ENCODE results near the genes ZNF783 and RARRES2.

DNA sequence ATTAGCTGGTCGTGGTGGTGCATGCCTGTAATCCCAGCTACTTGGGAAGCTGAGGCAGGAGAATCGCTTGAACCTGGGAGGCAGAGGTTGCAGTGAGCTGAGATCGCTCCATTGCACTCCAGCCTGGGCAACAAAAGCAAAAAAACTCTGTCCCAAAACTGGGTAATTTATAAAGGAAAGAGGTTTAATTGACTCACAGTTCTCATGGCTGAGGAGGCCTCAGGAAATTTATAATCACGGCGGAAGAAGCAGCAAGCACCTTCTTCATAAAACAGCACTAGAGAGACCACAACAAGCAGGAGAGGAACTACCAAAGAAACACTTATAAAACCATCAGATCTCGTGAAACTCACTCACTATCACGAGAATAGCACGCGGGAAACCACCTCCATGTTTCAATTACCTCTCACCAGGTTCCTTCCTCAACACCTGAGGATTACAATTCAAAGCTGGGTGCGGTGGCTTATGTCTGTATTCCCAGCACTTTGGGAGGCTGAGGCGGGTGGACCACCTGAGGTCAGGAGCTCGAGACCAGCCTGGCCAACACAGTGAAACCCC, 48.5 kb downstream of the PDIA4 start:
- RRBS, result no CpG with 5 or more reads among the region's 12 CpGs

- RRBS, result no CpG with 5 or more reads among the region's 4 CpGs
Measured at GRCh38 chr7:148987075-148987381, 41.3 kb downstream of the PDIA4 start.

GRCh38 chr7:149125290-149126137, 610 bp downstream of the ZNF425 start:
- RRBS, result 2% methylated on average over 8 of the region's 44 CpGs

- RRBS, result no CpG with 5 or more reads among the region's 3 CpGs
Measured at GRCh38 chr7:149178653-149178961, 16.7 kb upstream of the ZNF282 start.

DNA sequence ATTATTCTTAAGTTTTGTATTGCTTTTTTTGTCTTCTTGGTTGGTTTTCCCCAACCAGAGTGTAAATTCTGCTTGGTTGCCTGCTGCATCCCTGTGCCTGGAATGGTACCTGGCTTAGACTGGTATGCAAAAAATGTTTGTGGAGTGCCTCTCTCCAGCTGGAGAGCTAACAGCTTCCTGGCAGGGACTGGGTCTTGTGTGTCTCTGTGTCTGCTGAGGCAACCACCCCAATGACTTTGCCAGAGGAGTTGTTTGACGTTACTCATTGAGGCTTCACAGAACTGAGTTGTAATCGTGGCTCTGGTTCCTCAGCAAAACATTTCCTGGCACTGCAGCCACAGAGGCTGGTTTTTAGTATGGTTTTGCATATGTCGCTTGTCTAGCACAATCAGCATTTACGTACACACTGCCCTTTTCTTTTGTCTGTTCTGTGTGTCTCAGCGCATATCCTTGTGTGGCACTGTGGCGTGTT, 7.4 kb downstream of the ZNF282 start:
- RRBS, result no CpG with 5 or more reads among the region's 6 CpGs

GRCh38 chr7:149261663-149262979, at the start of gene ZNF783:
TSS of gene ZNF783 (plus strand) at chr7:149262196.
- RRBS, result 2% methylated on average over 57 of the region's 145 CpGs

- RRBS, result no CpG with 5 or more reads among the region's 3 CpGs
Measured at GRCh38 chr7:149375600-149376128, 85.2 kb downstream of the ZNF777 start.

- RRBS, result no CpG with 5 or more reads among the region's 4 CpGs
Measured at GRCh38 chr7:149473738-149474109, 12.9 kb upstream of the ZNF777 start.

DNA sequence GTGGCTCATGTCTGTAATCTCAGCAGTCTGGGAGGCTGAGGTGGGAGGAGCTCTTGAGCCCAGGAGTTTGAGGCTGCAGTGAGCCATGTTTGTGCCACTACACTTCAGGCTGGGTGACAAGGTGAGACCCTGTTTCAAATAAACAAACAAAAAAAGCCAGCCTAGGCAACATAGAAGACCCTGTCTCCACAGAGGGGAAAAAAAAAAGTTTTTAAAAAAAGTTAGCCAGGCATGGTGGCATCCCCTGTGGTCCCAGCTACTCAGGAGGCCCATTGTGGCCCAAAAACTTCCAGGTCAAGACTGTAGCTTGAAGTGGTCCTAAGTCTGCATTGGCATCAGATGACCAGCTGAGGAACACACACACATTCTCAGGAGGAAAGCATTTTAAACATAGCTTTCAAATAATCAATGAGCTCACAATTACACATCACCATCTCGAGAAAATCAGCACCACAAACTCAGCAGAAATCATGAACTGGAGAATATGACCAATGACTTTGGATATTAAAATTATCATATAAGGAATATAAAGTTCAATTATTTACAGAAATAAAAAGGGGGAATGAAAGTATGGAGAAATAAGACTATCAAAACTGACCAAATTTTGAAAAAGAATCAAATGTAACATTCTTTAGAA, 17.7 kb downstream of the ZNF746 start:
- RRBS, result no CpG with 5 or more reads among the region's 1 CpG

GRCh38 chr7:149493965-149494786, 3.4 kb downstream of the ZNF746 start:
- RRBS, result no CpG with 5 or more reads among the region's 31 CpGs

- RRBS, result no CpG with 5 or more reads among the region's 16 CpGs
Measured at GRCh38 chr7:149548435-149549440, 51.1 kb upstream of the ZNF746 start.

GRCh38 chr7:149569324-149570036, 71.9 kb upstream of the ZNF746 start:
- RRBS, result no CpG with 5 or more reads among the region's 11 CpGs

DNA sequence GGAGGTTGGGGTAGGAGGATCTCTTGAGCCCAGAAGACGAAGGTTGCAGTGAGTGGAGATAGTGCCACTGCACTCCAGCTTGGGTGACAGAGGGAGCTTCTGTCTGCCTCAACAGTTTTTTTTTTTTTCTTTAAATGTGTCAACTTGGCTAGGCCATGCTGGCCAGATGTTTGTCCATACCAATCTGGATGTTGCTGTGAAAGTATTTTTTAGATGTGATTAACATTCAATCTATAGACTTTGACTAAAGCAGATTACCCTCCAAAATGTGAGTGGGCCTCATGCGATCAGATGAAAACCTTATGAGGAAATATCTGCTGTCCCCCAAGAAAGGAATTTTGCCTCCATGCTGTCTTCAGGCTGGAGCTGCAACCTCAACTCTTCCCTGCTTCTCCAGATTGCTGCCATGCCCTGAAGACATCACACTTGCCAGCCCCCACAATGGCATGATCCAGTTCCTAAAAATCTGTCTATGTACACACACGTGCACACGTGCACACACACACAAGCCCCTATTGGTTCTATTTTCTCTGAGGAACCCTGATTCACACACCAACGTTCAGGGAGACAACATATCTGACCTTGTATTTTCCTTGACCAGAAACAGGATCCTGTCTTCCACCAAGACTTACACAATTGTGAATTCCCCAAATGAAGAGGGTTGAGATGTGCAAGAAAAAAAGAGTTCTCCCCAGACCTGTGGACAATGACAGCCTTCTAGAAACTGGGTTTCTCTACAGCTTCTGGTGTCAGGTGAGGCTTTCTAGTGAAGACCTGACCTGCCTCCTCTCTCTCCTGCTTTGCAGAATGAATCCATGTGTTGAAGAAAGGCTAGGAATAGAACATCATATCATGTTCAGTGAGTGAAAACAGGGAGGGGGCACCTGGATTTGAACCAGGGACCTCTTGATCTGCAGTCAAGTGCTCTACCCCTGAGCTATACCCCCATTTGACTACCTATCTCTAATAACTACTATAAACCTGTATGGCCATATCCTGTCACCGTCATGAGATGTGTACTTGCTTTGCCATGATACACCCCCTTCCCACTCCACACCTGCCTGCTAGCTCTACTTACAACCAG, 90.9 kb upstream of the ZNF746 start:
- RRBS, result no CpG with 5 or more reads among the region's 6 CpGs

- RRBS, result 20% methylated on average over 3 of the region's 11 CpGs
Measured at GRCh38 chr7:149774816-149775171, 1.4 kb upstream of the ZNF467 start.

DNA sequence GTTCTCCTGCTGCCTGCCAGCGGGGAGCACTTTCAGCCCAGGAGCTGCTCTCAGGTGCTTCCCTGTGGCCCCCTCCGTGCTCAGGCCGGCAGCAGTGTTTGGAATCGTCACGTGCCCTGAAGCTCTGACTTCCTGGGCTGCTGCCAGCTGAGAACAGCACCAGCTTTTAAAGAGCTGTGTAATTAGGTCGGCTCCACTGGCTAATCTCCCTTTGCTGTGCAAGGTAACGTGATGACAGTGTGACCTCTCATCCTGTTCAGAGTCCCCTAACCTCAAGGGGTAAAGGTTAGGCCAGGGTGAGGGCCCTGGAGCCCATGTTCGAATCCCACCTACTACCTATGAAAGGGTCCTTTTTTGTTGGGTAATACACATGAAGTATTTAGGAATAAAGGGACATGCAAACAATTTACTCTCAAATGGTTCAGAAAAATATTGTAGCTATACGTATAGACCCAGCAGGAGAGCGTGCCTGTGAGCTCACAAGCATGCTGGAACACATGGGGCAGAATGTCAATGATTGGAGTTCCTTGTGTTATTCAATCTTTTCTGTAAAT, 16.6 kb downstream of the ZNF862 start:
- RRBS, result no CpG with 5 or more reads among the region's 10 CpGs

DNA sequence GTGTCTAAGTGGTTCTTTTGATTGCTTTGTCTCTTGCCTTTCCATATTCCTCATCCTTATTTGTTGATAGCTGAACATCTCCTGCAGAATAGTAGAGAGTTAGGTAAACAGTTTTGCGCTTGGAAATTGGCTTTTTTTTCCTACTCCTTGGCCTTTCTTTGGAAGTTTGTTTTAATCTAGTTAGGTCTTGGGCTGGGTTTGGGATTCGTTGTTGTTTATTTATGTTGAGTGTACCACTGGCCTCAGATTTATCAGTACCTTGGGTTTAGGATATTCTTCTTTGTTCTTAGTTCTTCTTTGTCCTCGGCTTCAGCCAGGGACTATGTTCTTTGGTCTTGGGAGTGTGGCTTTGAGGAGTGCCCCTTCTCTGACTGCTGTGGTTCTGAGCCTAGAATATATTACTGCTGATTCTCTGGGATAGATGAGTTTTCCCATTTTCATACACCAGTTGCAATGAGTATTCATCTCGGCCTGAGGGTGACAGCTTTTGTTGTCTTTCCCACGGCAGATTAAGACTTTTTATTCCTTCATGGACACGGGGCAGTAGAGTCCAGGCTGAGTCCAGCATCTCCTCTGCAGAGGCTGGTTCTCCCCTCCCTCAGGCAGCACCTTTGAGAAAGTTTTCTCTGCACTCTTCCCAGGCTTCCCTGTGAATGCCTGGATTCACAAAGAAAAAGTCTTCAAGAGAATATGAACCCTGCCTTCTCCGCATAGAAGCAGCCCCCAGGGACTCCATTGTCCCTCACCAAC, 126.4 kb upstream of the LRRC61 start:
- RRBS, result no CpG with 5 or more reads among the region's 7 CpGs

DNA sequence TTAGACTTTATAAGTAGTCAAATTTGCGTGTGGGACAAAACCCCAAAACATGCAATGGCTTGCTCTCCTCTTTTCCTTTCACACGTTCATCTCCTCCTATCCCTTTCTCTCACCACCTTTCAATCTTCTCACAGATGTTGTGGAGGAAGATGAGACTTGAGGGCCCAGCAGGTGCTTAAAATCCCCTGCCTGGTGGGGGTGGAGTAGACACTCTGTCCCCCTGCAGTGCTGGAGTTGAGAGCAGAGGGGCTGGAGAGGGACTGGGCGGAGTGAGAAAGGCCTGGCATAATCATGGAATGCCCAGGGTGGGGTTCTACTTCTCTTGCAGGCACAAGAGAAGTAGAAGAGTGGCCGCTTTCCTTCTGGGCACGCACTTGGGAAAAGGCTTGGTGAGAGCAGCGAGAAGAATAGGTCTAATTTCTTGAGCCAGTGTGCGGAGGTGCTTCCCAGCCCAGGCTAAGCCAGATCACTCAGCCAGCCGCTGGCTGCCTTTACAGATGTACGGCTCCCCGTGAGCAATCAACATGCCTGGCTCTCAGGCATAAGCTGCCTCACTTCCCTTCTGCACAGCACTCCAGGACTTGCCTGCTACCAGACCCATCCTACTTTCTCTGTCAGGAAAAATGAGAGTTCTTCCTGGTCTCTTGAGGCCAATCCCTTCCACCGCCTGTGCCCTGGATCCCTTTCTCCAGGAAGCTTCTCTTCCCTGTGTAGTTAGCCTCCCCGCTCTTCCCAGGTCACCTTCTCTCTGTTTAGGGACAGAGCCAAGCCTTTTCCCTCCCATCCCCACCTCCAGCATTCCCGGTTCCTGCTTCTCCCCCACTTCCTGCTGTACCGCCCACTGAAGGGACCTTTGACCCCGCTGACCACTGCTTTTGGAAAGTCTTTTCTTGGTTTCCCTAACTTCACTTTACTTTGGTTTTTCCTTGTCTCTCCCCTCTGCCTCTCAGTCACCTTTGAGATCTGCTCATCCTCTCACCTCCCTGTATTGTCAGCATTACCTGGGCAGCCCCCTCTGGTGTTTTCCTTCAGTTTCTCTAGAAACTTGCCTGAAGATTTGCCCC, 1.0 kb upstream of the ACTR3C start:
- RRBS, result no CpG with 5 or more reads among the region's 15 CpGs

DNA sequence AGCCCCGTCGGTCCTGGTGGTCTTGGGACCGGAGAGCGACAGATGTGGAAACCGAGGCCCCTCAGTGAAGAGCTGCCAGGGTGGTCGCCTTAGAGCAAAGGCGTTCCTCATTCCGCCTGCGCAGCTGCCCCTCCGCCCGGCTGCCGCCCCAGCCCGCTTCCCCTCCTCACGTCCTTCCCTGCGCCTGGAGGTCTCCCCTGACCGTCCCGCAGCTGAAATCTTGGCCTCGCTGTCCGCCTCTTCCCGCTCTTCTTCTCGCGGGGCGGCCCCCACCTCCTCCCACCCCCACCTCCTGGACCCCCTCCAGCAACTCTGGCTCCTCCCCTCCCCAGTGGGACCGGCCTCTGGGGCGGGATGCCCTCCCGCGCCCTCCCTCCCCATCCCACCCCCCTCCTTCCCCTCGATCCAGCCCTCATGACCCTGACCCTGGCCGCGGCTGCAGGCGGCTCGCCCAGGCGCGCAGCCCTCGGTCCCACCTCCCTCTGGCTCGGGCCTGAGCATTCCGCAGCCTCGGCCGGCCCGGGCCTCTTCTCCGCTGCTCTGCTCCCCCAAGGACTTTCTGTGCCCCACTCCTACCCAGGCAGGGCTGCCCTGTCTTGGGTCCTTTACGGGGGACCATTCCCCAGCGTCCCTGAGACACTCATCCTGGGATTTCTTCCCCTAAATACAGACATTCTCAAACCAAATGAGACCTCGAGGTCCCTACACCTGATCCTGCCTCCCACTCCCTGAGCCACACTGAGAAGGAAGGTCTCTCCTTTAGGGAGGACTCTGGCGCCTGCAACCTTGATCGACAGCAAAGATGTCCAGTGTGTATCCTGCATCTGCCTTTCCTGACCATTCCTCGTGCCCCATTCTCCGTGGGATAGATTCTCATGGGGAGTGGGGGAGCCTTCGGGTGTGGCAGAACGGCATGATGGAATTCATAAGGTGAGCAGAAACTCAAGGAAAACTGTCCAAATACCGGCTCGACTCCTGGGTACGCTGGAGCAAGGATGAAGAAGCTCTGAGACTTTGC, at the start of gene RARRES2:
Gene RARRES2 (minus strand): TSS at position 222 of the 1,018 bp plus-strand sequence.
- RRBS, result no CpG with 5 or more reads among the region's 53 CpGs

GRCh38 chr7:150377591-150378843, 1.1 kb upstream of the ZNF775 start:
- RRBS, result no CpG with 5 or more reads among the region's 36 CpGs

- RRBS, result no CpG with 5 or more reads among the region's 5 CpGs
Measured at GRCh38 chr7:150400897-150401171, 4.6 kb upstream of the ENSG00000284691 start.